ENCODE data around the genes RIOK3 and LAMA3.

- RRBS: no CpG with 5 or more reads among the region's 10 CpGs
Observed at GRCh38 chr18:22422828-22423604, 5.3 kb upstream of the CTAGE1 start.

DNA sequence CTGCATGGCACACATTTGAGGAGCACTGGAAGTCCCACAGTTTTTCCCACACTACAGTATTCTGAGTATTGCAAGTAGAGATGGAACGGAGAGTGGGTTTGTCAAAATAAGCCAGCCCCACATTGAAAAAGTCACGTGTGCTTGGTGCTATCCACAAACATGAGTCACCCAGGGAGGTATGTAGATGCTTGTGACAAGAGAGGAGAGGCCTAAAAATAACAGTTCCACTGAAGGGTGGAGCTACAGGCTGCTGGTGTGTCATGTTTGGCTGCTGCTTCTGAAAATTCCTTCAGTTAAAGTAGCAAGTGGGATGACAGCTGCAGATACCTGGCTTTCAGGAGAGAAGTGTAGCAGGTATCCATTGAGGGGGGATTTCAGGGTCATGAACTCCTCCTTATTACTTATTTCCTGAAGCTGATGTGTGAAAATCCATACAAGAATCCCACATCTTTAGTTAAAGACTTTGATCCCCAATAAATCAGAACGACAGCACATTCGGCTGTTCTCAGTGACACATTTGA lies 48.4 kb upstream of the CTAGE1 start:
- RRBS: no CpG with 5 or more reads among the region's 4 CpGs

DNA sequence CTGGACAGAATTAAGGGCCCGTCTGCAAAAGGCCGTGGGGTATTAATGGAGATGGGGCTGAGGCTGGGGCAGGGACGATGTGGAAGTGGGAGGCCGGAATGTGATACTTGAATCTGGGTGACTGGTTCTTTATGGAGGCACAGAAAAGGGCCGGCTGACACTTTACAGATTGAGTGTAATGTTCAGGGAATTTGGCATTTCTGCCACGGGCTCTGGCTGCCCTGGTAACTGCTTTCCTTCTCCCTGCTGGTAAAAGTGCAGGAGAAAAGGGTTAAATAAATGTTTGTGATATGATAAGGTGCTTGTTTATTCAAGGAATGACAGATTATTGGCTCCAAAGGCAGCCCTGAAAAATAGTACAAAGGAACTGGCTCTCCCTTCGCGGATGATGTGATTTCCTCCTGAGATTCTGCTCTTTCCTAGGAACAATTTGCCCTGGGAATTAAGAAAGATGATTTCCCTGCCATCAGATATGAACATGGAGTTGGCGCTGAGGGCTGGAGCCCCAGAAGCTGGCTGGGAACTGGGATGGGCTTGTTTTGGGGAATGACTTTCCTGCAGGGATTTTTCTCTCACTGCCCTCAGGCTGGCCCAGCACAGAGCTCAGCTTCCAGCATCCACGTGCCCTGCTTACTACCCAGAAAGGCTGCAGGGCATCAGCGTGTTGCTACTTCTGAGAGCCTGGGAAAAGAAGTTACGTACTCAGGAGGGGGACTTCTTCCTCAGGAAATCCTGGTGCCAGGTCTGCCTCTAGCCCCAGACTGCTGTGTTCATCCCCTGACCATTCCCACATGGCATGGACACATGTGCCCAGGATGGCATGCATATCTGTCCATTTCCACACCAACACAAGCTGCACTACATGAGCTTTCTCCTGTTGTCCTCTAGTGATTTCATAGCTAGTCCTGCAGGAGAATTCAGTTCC lies 53.0 kb upstream of the CTAGE1 start:
- RRBS: 17% methylated on average over 1 of the region's 12 CpGs

- RRBS: no CpG with 5 or more reads among the region's 2 CpGs
Observed at GRCh38 chr18:22517311-22517893, 99.7 kb upstream of the CTAGE1 start.

- RRBS: no CpG with 5 or more reads among the region's 2 CpGs
Observed at GRCh38 chr18:22625396-22625876, 207.7 kb upstream of the CTAGE1 start.

DNA sequence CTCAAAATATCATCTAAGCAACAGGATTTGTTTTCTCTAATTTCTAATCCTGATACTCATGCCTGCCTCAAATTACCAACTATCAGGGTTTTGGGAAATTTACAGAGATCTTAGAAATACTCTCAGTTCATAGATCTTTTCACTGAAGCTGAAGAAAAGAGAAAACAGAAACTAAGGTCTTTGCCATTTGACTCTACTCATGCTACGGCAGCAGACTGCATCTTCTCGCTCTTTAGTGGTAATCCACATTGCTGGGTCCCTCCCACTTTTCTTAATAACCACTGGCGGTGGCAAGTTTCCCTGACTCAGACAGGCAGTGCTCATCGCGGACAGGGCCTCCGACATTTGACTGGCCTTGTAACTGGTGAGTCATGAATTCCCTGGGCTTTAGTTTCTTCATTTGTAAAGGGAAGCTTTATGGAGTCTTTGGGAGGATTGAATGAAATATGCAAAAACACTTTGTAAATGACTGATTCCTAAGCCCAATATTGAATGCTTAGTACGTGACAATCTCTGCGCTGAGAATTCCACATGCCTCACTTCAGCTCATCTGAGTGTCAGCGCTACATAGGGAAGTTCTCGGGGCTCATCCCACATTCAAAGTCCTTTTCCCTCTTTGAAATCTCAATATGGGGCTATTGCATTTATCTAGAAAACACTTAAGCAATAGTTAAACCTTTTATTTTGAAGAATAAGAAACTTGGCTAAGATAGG lies 238.1 kb upstream of the RBBP8 start:
- RRBS: no CpG with 5 or more reads among the region's 10 CpGs

DNA sequence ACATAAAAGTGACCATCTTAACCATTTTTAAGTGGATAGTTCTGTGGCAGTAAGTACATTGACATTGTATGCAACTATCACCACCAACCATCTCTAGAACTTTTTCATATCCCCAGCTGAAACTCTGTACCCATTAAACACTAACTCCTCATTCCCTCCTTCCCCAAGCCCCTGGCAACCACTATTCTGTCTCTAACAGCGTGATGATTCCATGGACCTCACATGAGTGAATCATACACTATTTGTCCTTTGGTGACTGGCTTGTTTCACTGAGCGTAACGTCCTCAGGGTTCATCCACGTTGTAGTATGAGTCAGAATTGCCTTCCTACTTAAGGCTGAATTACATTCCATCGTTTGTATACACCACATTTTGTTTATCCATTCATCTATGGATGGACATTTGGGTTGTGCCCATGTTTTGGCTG lies 19.7 kb upstream of the CABLES1 start:
- RRBS: no CpG with 5 or more reads among the region's 5 CpGs

DNA sequence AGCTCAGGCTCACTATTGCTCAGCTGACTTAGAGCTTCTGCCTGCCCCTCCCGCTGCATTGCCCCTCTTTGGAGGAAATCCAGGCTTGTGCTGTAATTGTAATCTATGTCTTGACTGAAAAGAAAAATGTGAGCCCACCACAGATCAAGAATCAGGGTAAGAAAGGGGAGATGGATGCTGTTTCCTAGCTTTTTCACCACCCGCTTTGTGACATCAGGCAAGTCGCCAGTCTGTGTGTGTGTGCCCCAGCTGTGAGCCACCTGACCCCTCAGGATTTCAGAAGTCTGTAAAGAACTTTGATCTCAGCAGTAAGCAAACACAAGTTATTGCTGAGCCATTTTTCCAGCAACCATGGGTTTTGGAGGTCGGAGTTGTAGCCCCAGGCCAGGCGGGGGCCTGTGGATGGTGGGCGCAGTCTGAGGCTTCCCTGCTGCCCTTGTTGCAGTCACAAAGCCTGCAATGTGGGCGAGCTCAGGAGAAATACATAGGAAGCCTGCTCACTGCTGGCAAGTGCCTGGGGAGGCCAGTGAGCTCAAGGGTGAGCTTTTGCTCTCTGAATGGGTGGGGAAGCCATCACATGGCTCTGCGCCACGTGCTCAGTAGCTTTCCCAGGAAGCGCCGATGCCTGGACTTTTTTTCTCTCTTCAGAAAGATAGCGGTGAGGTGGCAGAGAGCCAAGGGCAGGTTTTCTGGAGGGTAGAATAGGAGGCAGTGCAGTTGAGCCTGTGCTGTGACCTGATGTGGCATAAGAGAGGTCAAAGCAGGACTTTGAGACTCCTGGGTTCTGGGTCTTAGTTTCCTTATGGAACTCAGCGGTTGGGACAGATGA lies 6.2 kb downstream of the CABLES1 start:
- RRBS: no CpG with 5 or more reads among the region's 13 CpGs

DNA sequence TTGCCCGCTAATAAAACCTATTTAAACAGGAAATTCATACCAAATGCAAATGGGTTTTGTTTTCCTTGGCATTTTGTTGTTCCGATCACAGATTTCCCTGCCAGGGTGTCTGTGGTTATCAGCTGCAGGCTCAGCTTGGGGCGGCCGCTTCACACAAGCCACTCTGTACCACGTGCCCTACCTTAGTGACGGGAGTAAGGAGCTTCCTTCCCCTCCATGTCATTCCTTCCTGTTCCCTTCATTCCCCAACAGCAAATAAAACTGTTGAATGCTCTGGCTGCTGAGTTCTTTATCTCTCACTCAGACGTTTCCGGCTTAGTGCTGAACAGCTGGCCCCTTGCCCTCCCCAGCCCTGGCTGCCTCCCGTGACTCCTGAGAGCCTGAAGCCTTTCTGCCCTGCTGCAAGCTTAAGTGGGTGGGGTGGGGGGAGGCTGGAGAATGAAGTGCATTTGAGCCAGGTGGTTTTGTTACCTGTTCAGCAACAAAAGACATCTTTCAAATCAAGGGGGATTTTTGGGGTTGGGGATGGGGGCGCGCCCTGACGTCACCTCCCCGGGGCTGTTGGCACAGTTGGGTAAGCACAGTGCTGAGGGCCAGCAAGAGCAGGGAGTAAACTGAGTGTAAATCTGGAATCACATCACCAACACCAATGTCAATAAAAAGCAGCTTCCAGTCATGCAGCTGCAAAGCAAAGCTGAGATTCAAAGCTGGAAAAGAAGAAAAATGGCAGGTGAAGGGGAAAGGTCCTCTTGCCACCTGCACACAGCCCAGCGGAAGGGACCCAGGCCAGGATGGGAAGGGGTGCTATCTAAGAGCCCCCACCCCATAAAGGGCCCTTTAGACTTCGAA lies 125.1 kb downstream of the CABLES1 start:
- RRBS: no CpG with 5 or more reads among the region's 15 CpGs

DNA sequence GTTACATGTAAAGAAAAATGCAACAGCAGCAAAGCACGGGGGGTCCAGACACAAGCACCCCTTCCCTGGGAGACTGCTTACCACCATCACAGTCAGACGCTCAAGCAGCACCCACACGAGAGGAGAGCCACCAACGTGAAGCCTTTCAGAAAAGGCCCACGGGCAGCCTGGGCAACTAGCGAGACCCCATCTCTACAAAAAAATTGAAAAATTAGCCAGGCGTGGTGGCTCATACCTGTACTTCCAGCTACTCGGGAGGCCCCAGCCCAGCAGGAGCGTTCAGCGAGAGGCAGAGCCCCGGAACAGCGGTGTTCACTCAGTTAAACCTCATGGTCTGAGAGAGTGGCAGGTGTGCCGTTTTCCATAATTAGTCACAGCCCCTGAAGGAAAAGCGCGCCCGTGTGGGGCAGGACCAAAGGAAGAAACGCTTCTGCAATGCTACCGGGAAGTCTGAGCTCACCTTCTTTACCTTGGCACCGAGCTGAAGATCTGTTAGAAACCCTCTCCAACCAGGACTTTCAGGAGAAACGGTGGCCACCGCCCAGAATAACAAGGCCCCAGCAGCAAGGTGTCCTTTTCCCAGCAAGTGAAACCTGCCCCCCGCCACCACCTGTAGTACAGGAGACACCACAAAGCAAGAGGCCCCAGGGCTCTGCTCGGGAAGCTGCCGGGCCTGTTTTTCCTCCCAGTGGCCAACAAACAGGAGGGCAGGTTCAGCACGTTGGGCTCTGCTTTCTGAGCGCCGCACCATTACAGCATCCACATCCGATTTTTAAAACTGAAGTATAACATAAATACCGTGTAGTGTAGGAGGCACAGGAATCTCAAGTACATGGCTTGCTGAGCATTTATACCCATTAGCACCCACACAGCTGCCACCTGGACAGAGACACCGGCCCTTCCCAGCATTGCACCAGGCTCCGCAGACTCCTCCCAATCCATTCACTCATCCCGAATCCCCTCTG lies 106.7 kb downstream of the TMEM241 start:
- RRBS: no CpG with 5 or more reads among the region's 32 CpGs

DNA sequence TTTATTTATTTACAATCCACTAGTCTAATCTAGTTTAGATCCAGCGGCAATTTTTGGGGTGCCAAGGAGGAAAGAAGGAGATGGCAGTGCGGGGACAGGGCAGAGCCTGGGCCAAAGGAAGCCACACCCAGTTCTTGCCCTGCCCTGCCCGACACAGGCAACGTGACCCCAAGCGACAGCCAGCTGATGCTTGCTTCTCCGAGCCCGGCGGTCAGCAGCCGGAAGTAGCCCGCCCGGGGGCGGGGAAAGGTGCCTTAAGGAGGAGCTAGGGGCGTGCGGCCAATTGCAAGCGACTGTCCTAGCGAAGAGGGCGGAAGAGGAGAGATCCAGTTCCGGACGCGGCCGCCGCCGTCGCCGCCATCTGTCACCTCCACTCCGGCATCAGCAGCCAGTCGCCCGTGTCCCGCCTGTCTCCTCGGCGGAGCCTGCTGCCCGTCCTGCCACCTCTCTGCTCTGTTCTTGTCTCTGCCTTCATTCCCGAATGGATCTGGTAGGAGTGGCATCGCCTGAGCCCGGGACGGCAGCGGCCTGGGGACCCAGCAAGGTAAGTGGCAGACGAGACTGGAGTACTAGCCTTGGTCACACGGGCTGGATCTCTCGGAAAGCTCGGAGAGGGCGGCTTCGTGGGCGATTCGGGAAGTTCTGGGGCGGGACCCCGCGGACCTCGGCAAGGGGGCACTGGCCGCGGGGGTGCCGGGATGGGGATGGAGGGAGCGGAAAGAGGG lies at the start of gene RIOK3:
Gene RIOK3 (plus strand): TSS at position 329 of the 725 bp plus-strand sequence.
- RRBS: 1% methylated on average over 13 of the region's 53 CpGs

DNA sequence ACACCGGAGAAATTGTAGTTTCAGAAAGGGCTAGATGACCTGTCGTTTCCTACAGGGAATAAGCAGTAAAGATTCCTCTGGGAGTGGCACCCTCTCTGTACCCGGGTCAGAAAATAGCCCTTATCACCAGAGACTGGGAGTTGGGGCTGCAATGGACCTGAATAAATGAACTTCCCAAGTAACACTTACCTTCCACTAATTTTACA lies 820 bp upstream of the RMC1 start:
- RRBS: 47% methylated on average over 2 of the region's 3 CpGs

GRCh38 chr18:23518719-23519445 lies 15.6 kb downstream of the RMC1 start:
- RRBS: no CpG with 5 or more reads among the region's 16 CpGs

DNA sequence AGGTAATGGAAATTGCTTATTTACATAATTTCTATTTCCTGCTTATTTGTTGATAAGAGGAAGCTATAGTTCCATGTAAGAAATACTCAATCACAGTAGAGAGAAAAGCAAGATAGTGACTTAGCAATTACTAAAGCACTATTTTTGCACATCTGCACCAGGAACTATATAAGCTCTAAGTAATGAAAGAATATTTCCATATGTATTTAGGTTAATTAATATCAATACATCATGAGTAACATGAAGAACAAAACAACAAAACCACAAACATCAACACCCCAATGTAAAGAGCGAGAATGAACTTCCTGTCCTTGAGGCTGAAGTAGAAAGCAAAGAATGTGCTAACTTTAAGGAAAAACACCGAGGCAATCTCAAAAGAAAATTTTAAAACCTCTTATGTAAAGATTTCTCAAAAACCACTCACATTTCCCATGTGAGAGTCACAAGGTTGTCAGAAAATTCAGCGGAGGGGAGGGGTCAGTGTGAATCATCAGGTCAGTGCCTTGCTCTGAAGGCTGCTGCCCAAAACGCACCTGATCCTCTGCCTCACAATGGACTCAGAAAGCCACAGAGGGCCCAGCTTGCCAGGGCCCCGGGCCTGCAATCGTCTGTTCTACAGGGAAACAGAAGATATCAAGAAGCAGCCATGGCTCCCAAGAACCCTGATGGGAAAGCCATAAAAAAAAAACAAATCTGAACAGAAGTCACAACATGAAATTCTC lies 12.4 kb downstream of the NPC1 start:
- RRBS: no CpG with 5 or more reads among the region's 6 CpGs

- RRBS: 4% methylated on average over 31 of the region's 102 CpGs
Observed at GRCh38 chr18:23688805-23690081, at the start of gene LAMA3. LAMA3 (plus strand) TSS chr18:23689453.

GRCh38 chr18:23982316-23983067 lies 32.1 kb upstream of the TTC39C start:
- RRBS: no CpG with 5 or more reads among the region's 15 CpGs

DNA sequence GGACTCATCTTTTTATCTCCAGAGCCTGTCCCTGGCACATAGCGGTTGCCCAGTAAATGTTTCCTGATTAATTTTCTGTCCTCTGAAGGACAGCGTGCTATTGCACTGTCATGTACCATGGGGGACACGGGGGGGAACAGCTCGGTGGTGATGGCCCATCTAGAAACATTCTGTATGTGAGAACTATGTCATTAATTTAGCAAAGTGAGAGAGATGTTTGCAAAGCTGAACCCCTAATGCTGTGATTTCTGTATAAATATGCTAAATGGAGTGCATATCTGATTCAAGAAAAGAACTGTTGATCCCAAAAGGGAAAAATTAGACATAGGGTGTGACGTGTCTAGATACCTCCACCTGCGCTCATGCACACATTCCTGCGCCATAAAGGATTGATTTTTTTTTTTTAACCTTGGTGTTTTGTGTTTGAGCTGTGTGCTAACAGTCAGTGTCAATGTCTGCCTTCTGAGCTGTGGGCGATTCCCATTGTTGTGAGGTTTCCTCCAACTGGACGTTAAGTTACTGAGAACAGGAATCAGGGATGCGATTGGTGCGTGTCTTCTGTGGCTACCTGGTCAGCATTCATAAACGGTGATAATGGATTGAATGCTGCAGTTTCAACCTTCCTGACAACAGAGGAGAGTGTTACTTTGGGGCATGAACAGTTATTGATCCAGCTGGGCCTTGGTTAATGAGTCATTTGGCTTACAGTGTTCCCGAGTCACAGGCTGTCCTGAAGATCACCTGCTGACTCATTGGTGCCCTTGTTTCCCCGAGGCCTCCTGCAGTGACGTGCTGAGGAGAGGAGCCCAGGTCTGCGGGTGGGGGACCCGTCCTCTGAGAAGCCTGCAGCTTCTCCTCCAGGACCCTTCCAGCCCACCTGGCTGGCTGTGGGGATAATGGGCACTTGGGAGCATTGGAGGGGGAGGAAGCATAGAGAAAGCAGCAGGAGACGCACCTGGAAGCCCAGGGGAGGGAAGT lies 26.0 kb upstream of the CABYR start:
- RRBS: no CpG with 5 or more reads among the region's 18 CpGs

DNA sequence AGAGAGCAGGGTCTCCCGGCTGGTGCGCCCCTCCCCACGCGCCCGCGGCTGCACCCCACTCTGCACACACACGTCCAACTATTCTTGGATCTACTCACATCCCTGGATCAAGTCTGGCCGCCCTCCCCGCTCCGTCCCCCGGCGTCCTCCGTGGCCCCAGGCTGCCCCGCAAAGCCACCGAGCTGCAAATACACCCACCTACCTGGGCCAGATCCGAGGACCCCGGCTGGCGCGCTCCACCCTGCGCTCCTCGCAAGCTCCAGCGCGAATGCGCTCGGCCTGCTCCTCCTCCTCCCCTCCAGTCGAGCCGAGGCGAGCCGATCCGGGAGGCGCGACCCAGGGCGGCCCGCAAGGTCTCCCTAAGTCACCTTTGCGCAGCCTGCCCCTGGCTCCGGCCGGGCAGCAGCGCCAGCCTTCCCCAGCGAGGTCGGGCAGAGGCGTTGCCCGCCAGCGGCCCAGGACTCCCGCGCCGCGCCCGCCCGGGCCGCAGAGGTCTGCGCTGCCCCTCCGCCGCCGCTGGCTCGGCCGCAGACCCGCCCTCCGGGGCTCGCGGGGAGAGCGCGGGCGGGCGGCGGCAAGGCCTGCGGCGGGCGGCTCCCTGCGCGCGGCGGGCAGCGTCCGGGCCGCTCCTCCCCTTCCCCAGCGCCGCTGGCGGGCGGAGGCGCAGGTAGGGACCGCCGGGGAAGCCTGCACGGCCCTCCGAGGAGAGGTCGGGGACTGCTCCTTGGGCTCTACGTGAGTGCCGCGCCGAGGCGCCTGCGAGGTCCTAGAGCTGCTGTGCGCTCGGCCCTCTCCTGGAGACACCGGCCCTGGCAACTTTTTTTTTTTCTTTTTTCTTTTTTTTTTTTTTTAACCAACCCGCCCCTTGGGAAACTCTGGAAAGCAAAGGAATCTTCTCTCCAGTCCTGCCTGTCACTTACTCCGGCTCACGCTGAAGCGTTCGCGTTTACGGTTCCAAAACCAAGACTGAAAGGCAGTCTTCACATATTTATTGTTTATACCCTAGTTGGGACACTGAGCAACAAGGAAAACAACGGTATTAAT lies 125.9 kb downstream of the OSBPL1A start:
- RRBS: 1% methylated on average over 65 of the region's 102 CpGs

All from HGPS cell (cell line).